Tongue (tissue), 2 donors: ENCODE measurements around a stretch of chr12.

DNA sequence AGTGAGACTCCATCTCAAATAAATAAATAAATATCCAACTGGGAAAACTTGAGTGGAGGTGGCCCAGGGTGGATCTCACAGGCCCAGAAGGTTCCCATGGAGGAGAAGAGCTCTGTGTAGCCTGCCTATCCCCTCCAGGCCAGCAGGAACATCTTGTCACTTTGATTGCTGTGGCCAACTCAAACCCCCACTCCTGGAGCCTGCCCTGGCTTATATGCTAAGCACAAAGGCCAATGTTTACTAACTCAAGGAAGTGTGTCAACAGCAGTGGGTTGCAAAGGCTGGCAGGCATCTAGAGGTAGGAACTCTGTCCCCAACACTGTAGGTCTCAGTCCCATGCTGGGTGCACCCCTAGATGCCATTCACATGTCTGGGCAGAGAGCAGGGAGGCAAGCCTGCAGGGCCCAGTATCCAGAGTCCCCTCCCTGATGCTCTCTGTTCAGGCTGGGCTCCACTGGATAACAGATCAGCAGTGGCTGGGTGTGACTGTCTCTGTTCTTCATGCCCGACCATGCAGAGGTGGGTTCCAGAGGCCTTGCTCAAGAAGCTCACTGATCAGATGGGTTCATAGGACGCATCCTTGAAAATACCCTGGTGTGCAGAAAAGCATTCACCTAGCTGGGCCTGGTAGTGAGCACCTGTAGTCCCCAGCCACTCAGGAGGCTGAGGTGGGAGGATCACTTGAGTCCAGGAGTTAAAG is 1.6 kb upstream of the HPD start:
- RAMPAGE, long total RNA = no peak

DNA sequence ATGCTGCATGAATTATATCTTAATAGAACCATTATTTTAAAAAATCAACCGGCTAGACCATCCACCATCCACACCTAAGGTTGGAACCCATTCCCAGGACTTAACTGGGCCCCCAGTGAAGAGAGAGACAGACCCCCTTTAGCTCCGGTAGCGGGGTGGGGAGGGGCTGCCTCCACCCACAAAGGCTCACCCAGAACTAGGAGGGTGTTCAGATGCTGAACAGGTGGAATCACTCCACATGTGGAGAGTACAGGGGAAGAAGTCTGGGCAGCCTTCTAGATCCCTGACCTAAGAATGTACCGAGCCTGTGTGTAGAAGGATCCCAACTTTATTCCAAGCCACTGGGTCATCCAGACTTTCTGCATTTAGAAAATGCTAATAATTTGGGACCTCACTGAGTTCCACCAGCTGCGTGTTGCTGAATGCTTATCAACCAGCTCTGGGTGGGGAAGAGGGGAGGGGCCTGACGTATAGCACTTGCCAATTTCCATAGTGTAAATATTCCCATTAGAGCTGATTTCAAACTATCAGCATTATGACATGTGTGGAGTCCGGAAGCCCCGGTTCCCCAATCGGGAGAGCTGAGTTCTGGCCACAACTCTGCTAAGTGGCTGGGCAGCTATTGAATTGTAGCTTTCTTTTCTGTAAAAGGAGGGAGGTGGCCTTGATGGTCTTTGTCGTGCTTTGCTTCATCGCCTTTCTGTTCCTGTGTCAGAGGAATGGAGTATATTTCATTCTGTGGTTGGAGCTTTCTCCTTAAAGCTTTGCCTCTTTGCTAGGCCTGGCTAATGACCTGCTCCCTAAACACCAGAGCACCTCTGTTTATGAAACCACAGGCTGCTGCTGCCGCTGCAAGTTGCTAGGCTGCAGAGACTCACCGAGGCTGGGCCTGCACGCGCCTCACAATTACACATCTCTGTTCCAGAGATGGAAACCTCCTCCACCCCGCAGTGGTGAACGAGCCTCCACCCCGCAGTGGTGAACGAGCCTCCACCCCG is 7.9 kb upstream of the BCL7A start:
- RAMPAGE, long total RNA = no peak

- RAMPAGE, long total RNA = no peak
Observed at GRCh38 chr12:122093603-122094531, 15.3 kb downstream of the MLXIP start.

- RAMPAGE, long total RNA = no peak
Observed at GRCh38 chr12:122097461-122097900, 18.9 kb downstream of the MLXIP start.

GRCh38 chr12:122123173-122123746 is 44.7 kb downstream of the MLXIP start:
- RAMPAGE, long total RNA = no peak

DNA sequence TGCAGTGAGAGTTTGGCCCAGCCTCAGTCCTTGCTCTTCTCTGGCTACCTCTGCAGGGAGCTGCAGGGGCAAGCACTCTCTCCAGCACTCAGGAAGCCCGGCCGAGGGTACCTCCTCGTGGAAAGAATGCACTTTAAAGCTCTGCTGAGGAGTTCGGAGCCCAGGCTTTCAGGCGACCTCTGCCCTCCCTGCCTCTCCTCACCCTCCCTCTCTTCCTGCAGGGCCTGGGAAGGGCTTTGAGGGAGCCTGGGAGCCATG is 31.1 kb downstream of the IL31 start:
- RAMPAGE, long total RNA = no peak

DNA sequence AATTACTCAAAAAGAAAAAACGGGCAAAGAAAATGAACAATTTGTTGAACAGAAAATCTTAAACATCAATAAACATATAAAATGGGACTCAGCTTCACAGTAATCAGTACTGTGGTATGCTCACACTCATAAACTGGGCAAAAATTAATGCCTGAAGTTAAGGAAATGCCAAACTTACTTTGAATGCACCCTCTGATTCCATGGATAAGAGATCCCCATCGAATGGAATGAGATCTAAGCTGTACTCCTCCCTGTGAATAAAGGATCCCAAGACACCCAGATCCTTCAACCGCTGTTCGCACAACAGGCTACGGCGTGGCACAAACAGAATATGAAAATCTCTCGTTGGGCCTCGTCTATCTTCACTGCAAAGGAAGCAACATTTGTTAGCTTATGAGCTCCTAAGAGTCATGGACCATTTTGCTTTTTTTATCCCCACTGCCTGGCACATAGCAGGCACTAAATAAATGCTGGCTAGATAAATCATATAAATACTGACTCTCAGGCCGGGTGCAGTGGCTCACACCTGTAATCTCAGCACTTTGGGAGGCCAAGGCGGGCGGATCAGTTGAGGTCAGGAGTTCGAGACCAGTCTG is 5.1 kb downstream of the VPS33A start:
- RAMPAGE, long total RNA = no peak

- RAMPAGE, long total RNA = no peak
Observed at GRCh38 chr12:122309555-122310290, 43.4 kb upstream of the VPS33A start.

- RAMPAGE, long total RNA = no peak
Observed at GRCh38 chr12:122423797-122424086, 1.3 kb upstream of the CLIP1 start.

- RAMPAGE, long total RNA = no peak
Observed at GRCh38 chr12:122475546-122476516, 24.9 kb downstream of the ZCCHC8 start.

GRCh38 chr12:122773539-122773975 is 815 bp upstream of the CCDC62 start:
- RAMPAGE, long total RNA = no peak

GRCh38 chr12:122855083-122855674 is 19.9 kb downstream of the HIP1R start:
- RAMPAGE, long total RNA = no peak

GRCh38 chr12:122855774-122857011 is 20.9 kb downstream of the HIP1R start:
- RAMPAGE, long total RNA = no peak

GRCh38 chr12:122864144-122864910 is 29.1 kb downstream of the HIP1R start:
- RAMPAGE, long total RNA = no peak

- RAMPAGE, long total RNA = no peak
Observed at GRCh38 chr12:122866231-122867424, 29.3 kb downstream of the VPS37B start.

DNA sequence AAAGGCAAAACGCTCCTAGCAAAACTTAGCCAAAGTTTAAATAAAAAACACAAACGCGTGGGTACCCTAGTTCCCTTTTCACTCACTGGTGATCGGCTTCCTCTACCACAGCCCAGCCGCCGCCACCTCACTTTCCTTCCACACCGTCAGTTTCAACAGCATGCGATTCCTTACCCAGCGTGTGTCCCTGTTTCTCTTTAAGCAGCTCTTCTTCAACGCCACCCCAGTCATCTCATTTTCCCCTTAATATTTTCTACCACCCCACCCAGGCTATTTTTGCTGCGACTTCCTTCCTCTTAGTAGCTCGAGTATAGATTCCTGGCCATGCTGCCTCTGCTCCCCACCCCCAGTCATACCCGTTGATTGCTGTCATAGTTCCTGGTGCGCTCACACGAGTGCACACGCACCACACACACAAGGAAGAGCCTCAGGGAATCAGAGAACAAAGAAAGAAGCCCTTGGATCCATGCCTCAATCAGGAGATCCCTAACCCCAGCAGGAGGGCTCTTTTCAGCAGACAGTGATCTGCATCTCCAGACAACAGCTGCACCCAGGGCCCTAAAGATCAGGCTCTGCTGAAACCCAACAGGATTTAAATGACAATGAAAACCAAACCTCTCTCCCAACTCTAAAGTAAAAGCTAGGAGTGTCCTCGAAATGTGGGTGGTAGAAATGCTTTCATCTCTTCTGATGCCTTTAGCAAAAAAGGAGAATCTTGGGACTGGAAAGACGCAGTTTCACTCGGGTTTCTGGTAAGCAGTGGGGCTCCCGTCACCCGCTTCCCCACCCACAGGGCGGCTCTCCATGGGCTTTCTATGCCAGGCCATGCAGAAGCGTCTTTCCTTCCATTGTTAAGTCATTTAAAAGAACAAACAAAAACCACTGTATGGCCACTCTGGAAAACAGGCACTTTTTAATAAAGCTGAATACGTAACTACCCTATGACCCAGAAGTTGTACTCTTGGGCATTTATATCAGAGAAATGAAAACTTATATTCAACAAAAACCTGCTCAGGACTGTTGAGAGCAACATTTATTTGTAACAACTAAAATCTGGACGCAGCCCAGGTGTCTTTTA is 23.8 kb downstream of the VPS37B start:
- RAMPAGE, long total RNA = no peak

- RAMPAGE, long total RNA = no peak
Observed at GRCh38 chr12:122889665-122890159, 6.2 kb downstream of the VPS37B start.

- RAMPAGE, long total RNA = no peak
Observed at GRCh38 chr12:122917534-122918002, 21.6 kb upstream of the VPS37B start.

- RAMPAGE, long total RNA = no peak
Observed at GRCh38 chr12:122973945-122975005, 769 bp upstream of the OGFOD2 start.

GRCh38 chr12:122995219-122995847 is 14.9 kb downstream of the ARL6IP4 start:
- RAMPAGE, long total RNA = no peak